HTERT-HM (cell line): ENCODE data around the genes DENND2D and ATP5PB.

DNA sequence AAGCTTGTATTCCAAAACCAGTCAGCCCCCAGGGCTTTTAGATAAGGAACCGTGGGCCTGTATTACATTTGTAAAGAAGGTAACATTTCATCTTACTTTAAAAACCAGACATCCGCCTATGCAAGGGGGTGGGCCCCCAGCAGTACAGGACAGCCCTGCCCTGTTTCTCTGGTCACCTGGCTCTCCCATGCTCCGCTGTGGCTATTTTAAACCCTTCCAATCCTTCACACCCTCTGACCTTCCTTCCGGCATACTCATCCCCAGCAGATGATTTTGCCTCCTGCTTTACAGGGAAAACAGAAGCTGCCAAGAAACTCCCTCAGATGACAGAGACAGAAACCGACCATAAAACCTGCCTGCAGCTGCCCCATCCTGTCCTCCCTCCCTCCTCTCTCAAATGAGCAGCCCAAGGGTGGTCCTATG, 21.9 kb upstream of the KCNC4 start:
- RRBS = no CpG with 5 or more reads among the region's 5 CpGs

- RRBS = no CpG with 5 or more reads among the region's 10 CpGs
Measured at GRCh38 chr1:110395862-110396381, 5.1 kb upstream of the SLC16A4 start.

- RRBS = no CpG with 5 or more reads among the region's 4 CpGs
Measured at GRCh38 chr1:110412469-110412892, 5.0 kb upstream of the LAMTOR5 start.

- RRBS = no CpG with 5 or more reads among the region's 4 CpGs
Measured at GRCh38 chr1:110466902-110467129, 15.9 kb downstream of the PROK1 start.

- RRBS = 7% methylated on average over 60 of the region's 99 CpGs
Measured at GRCh38 chr1:110606956-110608164, 1.2 kb upstream of the KCNA2 start.

GRCh38 chr1:110631131-110631865, 25.1 kb upstream of the KCNA2 start:
- RRBS = no CpG with 5 or more reads among the region's 11 CpGs

DNA sequence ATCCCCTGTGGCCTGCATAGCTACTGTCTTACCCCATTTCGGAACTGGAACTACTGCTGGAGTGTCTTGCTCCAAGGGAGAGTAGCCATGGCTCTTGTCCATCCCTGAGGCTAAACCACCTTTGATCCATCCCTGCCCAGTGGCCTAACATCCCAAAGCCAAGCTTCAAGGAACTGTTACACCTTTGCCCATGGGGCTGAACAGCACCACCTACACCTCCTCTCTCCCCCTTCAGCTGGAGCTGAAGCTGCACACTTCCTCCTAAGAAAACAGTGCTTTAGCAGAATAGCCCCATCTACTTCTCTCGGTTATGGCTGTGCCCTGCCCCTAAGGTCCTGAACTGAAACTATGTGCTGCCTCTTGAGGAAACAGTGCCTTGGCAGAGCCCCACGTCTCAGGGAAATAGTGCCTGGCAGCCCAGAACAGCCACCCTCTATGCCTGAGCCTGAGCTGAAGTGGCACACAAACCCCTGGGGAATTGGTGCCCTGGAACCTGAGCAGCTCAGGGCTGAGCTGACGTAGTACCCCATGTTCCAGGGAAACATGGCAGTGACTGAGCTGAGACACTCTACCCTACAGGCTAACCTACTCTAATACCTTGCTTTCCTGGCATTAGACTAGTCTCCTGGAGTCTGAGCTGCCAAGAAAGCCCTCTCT, 85.2 kb upstream of the CD53 start:
- RRBS = no CpG with 5 or more reads among the region's 4 CpGs

- RRBS = no CpG with 5 or more reads among the region's 4 CpGs
Measured at GRCh38 chr1:110906201-110906786, 33.3 kb downstream of the CD53 start.

DNA sequence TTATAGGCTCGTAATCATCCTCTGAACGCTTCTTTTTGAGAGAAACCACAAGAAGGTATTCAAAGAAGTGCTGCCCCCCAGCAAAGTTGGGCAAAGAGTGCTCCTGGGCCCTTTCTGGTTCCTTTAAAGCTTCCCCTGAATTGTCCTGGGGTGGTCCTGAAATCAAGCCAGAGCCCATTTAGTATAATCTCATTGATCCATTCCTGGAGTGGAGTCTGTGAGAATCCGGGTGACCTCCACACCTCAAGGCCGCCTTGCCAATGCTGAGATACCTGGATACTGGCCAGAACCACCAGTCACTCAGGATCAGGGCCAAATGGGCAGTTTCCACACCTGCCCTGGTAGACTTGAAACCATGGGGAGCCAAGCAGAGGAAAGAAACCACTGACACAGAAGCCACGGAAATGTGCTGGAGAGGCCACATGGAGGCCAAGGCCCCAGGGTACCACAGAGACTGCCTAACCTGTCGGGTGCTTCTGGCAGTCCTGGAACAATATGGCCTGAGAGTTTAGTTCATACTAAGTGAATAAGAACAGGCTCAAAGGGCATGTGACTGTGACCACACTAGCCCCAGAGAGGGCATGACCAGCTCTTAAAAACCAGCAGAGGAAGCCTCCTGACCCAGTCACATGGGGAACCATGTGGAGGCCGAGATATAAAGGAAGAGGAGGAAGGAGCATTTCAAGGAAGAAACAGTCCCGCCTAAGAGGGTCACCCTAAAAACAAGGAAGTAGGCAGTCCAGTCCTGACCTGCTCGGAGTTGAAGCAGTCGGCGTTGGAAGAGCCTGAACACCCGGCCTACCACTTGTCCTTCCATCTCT, 593 bp downstream of the DENND2D start:
- RRBS = no CpG with 5 or more reads among the region's 12 CpGs

DNA sequence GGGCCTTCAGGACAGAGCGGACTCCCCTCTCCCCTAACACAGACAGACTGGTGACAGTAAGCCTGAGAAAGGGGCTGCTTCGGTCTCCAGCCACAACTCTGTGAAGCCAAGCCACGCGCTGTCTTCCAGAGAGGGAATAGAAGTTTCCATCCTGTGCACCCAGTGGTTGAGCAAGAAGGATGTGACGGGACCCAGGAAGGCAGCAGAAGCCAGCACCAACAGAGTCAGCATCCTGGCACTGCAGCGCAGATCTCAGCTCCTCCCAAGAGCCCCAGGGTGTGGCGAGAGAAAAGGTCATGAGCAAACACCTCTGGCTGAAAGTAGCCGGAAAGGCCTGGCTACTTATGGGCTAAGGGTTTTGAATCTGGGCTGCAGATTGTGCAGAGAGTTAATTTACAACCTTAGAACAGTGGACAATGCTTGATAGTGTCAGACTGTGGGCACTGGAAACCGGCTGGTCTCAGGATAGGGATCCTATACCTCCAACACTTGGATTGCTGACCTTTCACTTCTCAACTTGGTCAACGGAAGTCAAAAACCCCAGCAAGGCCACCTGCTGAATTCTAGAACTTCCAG, at the start of gene DENND2D:
TSS of gene DENND2D (minus strand) at position 183 of the 576 bp plus-strand sequence.
- RRBS = no CpG with 5 or more reads among the region's 10 CpGs

- RRBS = no CpG with 5 or more reads among the region's 13 CpGs
Measured at GRCh38 chr1:111449378-111449624, at the start of gene ATP5PB. Gene ATP5PB (plus strand): TSS chr1:111449464.

DNA sequence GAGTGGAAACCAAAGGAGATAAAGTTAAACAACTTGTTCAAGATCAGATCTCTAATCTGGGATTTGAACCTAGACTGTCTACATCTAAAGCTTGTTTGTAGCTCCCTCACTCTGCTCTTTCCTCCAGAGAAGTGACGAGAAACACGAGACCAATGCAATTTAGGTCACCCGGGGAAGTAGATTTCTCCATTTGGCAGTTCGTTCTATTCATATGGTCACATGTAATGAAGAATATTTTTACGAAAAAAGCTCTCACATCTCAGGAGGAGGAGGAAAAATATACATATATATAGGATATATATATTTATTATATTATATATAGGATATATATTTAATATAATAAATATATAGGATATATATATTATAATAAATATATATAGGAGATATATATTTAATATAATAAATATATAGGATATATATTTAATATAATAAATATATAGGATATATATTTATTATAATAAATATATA, 1.7 kb downstream of the ADORA3 start:
- RRBS = no CpG with 5 or more reads among the region's 5 CpGs

GRCh38 chr1:111600793-111601273, 18.8 kb upstream of the RAP1A start:
- RRBS = no CpG with 5 or more reads among the region's 5 CpGs

GRCh38 chr1:111735877-111736356, 3.3 kb downstream of the INKA2 start:
- RRBS = no CpG with 5 or more reads among the region's 8 CpGs

- RRBS = no CpG with 5 or more reads among the region's 6 CpGs
Measured at GRCh38 chr1:111737582-111738167, 1.5 kb downstream of the INKA2 start.

- RRBS = no CpG with 5 or more reads among the region's 8 CpGs
Measured at GRCh38 chr1:112358625-112359233, 37.3 kb upstream of the CTTNBP2NL start.

DNA sequence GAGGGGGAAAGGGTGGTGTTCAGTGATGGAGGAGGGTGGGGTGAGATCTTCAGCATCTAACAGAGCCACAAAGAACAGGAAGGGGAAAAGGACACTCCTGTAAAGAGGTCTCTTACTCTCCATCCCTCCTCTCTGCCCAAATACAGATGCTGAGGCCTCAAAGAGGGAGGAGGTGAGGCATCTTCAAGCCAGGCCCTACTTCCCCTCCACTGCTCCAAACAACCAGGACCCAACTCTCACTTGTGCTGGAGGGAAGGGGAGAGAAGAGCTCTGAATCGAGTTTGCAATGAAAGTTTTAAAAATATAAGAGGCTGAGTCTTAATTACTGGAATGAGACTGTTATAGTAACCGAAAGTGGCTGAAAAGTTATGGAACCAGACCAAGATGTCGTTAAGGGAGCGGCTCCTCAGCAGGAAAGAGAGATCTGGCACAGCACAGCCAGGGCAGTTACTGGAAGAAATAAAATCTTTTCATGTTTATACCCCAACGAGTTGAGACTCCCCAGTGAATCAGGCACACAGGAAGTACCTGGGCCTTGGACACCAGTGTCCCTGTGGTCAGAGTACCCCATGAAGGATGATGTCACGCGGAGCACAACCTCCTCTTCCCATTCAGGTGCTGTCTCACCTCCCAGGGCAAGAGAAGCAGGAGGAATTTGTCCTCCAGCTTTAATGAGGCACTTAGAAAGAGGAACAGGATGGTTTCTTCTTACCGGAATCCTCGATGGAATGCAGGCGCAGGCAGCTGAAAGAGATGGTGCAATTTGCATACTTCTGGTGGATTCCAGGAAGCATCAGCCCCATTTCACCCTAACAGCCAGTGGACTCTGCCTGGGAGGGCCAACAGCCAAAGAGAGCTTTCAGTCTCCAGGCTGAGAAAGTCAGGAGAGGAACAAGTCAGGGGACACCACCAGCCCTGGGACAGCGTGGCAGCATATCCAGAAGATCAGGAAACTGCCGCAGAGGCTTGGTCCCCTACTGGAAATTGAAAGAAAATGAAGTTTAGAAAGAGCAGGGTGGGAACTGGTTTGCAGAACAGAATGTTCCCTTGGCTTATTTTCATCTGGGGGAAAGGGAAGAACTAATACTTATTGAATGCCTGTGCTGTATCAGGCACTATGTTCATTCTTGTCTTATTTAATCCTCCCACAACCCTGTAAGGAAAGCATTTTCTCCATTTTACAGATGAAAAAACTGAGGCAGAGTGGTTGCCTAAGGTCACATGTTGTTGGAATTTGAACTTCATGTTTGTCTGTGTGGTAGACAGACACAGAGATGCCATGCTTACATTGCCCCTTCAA, 35.9 kb upstream of the CTTNBP2NL start:
- RRBS = no CpG with 5 or more reads among the region's 12 CpGs

DNA sequence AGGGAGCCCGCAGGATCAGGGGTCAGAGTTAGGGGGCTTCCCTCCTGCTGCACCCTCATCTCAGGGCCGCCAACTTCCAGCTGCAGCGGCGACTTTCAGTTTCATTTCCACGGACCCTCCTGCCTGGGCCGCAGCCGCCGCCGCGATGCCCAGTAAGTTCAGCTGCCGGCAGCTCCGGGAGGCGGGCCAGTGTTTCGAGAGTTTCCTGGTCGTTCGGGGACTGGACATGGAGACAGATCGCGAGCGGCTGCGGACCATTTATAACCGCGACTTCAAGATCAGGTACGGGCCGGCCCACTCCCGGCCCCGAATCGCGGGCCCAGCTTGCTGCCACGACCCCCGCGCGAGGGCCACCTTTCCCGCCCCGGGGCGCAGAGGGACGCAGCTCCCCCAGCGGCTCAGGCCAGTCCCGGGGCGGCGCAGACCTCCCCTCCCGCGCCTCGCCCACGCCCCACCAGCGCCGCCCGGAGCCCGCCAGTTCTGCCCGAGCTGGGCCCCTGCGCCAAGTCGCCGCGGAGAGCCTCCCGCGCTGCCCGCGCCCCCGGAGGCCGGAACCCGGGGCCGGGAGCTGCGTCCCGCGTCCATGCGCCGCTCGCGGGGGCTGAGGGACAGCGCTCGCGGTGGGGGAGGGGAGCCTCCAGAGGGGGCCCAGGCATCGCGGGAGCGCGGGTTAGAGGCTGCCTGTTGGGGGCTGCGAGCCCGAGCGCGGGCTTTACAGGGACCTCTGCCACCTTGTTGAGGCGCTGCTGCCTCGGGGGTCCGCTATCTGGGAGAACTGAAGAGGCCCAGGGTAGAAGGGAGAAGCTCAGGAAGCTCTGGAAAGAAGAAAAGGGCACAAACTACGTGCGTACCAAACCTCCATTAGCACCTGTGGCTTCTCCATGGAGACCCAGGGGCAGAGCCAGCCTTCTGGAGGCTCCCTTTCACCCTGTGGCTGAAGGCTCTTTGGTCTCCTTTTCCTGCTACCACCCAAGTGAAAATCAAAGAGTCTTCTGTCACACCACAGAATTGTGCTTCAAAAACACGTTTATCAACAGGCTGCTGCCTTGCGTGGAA, 637 bp downstream of the MOV10 start:
- RRBS = 1% methylated on average over 40 of the region's 86 CpGs

- RRBS = no CpG with 5 or more reads among the region's 4 CpGs
Measured at GRCh38 chr1:112675824-112676081, 1.3 kb downstream of the MOV10 start.

GRCh38 chr1:112687968-112689186, 13.9 kb downstream of the MOV10 start:
- RRBS = no CpG with 5 or more reads among the region's 22 CpGs